Thoracic aorta (tissue), 1 donor: Measurements from ENCODE around the genes COL3A1, ANKAR and HIBCH.

DNA sequence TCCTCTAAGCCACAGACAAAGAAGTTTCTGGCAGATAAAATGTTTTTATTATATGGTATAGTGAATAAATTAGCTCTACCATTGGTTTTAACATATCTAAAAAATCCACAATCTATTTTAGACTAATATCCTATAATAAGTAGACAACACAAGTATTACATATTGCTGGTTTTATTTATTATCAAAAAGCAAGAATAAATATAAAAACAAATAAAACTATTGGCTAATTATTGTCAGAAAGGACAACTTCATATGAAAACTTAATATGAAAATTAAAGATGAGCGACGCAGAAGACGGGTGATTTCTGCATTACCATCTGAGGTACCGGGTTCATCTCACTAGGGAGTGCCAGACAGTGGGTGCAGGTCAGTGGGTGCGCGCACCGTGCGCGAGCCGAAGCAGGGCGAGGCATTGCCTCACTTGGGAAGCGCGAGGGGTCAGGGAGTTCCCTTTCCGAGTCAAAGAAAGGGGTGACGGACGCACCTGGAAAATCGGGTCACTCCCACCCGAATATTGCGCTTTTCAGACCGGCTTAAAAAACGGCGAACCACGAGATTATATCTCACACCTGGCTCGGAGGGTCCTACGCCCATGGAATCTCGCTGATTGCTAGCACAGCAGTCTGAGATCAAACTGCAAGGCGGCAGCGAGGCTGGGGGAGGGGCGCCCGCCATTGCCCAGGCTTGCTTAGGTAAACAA lies 168.2 kb upstream of the GULP1 start:
- RAMPAGE, long total RNA = no peak

GRCh38 chr2:188329206-188330016 lies 37.7 kb downstream of the GULP1 start:
- RAMPAGE, long total RNA = no peak

- RAMPAGE, long total RNA = no peak
Measured at GRCh38 chr2:188786830-188787363, 187.3 kb upstream of the COL3A1 start.

GRCh38 chr2:188974052-188974779 lies at the start of gene COL3A1:
COL3A1 (plus strand) TSS chr2:188974373.
- RAMPAGE, long total RNA = start-site peak on the plus strand at chr2:188974382-188974544, 647 reads

DNA sequence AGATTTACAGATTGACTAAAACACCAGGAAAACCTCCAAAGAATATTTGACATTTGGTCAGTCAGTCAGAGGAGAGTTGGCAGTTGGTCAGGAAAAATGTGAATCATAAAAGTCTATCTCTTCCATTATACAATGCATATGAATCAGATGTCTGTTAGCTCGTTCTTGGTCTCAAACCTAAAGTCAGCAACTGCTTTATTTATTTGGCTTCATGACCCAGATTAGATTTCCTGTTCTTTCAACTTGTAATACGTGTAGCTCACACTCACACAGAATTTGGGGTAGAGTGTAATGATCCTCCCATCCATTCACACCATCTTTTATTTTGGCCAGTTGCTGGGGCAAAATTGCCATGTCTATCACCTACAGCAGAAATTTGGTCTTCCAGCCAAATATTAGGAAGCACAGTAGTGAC lies 81.9 kb upstream of the COL5A2 start:
- RAMPAGE, long total RNA = no peak

- RAMPAGE, long total RNA = no peak
Measured at GRCh38 chr2:189522724-189523211, 57.8 kb downstream of the SLC40A1 start.

DNA sequence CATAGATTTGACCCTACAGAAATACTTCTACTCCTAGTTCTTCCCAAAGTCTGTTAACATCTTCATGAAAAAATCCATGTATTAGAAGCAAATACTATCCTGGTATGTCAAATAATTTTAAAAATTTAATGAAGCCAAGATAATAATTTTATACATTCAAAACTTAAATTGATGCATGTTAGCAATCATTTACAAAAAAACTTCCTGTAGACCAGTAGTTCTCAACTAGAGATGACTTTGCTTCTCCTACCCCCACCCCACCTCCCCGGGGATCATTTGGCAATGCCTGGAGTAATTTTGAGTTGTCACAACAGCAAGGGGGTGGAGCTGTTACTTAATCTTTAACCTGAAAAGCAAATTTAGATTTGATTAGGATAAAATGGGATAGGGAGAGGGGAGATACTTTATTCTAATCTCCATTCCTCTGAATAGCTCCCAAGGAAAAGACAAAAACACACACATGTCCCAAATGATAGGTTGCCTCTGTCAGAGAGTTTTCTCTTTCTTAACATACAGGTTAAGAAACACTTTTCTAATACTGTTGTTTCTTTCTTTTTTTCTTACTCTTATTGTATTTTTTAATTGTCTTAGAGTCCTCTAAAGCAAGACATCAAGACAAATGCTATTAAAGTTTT lies 4.2 kb downstream of the SLC40A1 start:
- RAMPAGE, long total RNA = no peak

DNA sequence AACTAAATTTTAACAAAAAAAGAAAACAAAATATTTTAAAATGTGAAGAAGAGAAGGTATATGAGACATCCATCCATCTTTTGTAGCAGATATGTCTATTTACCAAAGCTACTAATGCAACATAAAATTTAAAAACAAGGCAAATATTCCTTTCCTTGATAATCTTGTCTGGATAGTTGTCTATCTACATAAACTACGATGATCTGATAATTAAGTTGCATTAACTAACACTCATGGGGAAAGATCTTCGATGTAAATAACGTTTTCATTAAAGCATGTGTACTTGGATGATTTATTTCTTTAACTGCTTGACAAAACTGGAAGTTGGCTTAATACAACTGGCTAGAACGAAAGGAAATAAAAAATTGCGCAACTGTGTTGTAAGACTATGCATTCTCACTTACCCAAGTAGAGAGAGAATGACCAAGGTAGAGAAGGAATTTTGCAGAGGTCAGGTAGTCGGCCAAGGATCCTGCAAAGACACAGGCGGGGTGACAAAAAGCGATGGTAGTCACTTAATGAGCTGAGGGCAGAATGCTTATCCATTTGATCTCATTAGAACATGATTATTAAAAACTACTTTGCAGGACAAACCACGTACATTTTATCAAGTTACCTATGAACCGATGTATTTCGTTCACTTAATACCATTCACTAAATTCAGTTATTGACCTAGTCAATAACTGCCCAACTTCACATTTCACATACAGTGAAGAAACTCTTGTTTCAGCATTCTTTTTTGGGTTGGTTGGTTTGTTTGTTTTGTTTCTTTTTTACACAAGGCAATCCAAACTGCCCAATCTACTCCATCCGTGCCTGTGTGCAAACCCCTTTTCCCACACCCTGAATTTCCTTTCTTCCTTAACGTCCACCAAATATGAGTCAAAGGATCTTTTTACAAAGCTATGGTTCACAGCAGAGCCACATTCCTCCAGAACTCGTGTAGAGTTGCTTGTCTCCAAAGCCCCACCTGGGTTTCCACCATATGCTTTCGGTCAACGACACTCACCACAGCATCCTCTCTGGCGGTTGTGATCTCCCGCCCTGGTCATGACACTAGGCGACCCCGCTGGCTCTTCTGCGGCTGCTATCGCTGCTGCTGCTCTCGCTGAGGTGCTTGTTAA lies 815 bp downstream of the SLC40A1 start:
- RAMPAGE, long total RNA = no peak

- RAMPAGE, long total RNA = no peak
Measured at GRCh38 chr2:189662398-189662814, 1.1 kb downstream of the ASDURF start.

GRCh38 chr2:189673916-189675337 lies at the start of gene ANKAR:
ANKAR (plus strand) TSS chr2:189674670.
- RAMPAGE, long total RNA = start-site peak on the plus strand at chr2:189674535-189674607, 30 reads; start-site peak on the plus strand at chr2:189674669-189674696, 45 reads

DNA sequence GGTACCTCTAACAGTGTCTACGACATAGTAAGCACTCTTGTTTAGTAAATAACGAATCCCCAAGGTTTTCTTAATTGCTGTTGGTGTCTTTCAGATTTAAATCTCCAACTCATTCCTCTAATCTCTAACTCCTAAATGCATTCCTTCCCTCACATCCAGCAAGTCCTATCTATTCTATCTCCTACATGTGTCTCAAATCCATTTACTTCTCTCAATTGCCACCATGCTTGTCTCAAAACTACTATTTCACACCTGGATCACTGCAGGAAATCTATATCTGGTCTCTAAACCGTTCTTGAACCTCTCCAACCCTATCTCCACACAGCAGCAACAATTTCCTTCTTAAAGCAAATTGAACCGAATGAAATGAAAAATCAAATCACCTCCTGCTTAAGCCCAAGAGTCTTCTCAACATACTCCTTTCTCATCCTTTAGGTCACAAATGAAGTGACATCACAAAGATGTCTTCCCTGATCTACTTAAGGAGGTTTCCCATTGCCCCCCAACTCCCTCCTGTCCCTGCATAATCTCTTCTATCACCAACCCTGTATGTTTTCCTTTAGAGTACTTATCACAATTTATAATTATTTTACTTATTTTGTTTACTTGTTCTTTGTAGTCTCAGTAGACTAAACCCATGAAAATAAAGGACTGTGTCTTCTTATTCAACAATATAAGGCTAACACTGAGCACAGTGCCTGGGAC lies 30.6 kb downstream of the C2orf88 start:
- RAMPAGE, long total RNA = no peak

DNA sequence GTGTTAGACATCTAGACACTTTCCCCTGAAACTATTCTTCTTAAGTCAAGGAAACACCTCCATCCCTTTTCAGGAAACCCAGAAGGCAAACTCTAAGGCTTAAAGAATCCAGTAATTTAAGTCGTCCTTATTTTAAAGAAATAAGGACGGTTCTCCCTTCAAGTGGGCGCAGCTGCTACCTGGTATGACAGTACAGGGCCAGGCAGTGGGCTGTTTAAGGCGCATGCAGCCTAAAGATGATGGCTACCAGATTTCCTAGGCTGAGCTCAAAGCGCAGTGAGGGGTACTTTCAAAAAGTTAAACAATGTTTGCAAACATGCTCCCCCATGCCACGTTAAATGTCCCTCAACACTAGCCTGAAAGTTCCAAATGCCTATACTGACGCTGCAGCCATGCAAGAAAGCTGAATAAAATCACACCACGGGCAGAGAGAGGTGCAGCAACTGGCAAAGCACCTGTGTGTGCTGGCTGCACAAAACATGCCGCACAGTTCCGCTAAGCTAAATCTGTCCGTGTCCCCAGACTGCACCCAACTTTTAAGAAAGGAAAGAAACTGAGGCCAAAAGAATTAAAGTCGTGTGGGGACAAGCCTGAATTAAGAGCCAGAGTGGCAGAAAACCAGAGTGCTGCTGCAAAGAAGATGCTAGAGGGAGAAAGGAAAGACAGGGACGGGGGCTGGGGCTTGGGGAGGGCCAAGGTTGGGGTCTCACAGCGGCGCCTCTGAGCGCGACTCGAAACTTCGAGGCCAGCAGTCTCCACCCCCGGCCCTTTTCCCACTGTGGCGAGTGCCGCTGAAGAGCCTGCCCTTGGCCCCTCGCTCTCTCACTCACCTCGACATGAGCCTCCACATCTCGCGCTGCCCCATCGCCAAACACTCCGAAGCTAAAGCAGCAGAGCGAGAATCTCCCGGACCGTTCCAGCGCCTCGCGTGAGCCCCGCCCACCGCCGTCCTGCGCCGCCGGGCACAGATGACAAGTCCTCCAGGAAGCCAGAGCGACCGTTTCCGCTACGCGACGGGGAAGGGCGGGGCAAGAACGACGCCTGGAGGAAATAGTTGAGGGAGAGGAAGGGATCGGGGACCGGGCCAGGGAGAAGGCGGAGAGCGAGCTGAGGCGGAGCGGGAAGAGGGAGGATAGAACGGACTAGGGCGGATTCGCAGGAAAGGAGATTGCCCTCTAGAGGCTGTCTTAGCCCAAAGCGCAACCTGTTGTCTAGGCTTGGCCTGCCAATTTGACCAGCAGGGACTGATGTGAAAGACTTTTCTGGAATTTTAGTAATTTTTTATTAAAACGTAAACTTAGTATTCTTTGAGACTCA lies at the start of gene HIBCH:
Gene HIBCH, minus strand, starts transcription at position 941 of the 1,317 bp plus-strand sequence.
- RAMPAGE, long total RNA = start-site peak on the minus strand centred at position 919 of the sequence, 95 bp wide, 377 reads

- RAMPAGE, long total RNA = no peak
Measured at GRCh38 chr2:190545638-190546142, 11.2 kb upstream of the NEMP2 start.

GRCh38 chr2:190578304-190579242 lies 44.1 kb upstream of the NEMP2 start:
- RAMPAGE, long total RNA = no peak

DNA sequence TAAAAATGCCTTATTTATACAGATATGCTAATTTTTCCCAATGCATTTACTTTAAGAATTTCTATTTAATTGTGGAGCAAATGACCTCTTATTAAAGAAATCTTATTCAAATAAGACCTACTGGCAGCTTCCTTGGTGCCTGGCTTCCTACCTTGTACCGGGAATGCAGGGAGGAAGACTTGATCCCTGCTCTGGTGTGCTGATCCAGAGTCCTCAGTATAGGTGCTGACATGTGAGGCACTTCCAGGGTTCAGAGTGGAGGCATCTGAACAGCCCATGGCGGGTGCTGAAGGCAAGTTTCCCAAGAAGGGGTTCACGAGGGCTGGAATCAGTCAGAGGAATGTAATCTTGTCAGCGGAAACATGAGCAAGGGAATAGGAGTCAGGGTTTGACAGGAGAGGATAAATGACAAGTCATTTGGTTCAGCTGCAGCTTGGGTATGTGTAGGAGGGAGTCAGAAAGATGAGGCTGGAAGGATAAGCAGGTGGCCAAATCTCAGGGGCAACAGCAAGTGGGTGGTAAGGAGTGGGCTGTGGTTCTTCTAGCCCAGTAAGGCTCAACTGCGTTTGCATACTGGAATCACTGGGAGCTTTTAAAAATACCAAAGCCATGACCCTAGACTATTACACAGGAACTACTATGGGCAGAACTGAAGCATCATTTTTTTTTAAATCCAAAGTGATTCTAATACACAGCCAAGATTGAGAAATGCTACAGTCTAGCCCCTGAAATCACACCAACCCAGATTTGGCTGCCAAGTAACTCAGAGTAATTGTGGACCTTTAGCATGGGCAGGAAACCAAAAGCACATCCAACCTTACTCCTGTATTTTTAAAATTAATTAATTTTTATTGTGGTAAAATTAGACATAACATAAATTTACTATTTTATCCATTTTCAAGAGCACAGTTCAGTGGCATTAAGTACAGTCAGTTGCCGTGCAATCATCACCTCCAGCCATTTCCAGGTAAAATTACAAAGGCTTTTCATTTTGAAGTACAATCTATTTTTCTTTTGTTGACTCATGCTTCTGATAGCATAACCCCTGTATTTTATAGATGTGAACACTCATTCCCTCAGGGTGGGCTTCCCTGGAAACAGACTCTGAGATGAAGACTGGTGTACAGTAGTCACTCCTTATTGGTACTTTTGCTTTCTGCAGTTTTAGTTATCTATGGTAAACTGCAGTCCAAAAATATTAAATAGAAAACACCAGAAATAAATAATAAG lies 41.7 kb upstream of the NAB1 start:
- RAMPAGE, long total RNA = no peak

DNA sequence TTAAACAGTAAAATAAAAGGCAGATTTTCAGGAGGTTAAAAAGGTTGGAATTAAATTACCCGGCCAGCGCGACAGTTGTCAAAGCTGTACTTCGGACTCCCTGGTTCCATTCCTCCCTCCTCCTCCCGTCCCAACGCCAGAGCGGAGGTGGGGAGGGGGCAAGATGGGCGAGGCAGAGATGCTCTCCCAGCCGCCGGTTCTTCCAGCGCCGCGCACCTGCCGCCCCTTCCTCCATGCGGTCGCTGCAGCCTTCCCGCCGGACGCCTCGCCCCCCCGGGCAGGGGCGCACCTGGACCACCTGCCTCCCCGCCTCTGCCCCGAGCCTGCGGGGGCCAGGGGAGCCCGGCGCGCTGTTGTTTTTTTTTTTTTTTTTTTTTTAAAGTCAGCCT lies 728 bp upstream of the NAB1 start:
- RAMPAGE, long total RNA = no peak

- RAMPAGE, long total RNA = no peak
Measured at GRCh38 chr2:190683777-190684215, 34.9 kb downstream of the NAB1 start.

GRCh38 chr2:190718657-190719158 lies 69.8 kb downstream of the NAB1 start:
- RAMPAGE, long total RNA = no peak

- RAMPAGE, long total RNA = no peak
Measured at GRCh38 chr2:190760415-190760777, 111.5 kb downstream of the NAB1 start.

GRCh38 chr2:190842159-190842588 lies 38.4 kb upstream of the GLS start:
- RAMPAGE, long total RNA = no peak